Placental epithelial cell (primary cell): ENCODE results near the genes PLPP2, AZU1 and KISS1R.

GRCh38 chr19:291055-292027 lies at the start of gene PLPP2:
PLPP2 (minus strand) TSS chr19:291403.
- CAGE, long polyA plus RNA, result no peak

GRCh38 chr19:295543-296159 lies 4.4 kb upstream of the PLPP2 start:
- CAGE, long polyA plus RNA, result no peak

GRCh38 chr19:334035-334638 lies 10.5 kb downstream of the MIER2 start:
- CAGE, long polyA plus RNA, result no peak

DNA sequence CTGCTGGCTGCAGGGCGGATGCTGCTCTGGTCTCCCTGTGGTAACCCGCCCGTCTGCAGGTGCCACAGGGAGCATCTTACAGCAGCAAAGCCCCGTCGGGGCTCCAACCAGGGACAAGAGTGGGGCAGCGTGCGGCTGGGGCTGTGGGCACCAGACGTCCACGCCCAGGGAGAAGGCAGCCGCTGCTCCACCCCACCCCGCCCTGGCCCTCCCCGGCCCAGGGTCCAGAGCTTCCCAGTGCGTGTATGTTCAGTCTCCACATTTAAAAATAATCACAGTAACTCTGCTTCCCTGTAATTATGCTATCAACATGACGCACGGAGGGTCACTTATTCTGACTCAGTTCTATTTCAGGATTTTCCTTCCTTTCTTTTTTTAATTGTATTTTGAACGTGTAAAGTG lies 16.4 kb upstream of the C2CD4C start:
- CAGE, long polyA plus RNA, result no peak

DNA sequence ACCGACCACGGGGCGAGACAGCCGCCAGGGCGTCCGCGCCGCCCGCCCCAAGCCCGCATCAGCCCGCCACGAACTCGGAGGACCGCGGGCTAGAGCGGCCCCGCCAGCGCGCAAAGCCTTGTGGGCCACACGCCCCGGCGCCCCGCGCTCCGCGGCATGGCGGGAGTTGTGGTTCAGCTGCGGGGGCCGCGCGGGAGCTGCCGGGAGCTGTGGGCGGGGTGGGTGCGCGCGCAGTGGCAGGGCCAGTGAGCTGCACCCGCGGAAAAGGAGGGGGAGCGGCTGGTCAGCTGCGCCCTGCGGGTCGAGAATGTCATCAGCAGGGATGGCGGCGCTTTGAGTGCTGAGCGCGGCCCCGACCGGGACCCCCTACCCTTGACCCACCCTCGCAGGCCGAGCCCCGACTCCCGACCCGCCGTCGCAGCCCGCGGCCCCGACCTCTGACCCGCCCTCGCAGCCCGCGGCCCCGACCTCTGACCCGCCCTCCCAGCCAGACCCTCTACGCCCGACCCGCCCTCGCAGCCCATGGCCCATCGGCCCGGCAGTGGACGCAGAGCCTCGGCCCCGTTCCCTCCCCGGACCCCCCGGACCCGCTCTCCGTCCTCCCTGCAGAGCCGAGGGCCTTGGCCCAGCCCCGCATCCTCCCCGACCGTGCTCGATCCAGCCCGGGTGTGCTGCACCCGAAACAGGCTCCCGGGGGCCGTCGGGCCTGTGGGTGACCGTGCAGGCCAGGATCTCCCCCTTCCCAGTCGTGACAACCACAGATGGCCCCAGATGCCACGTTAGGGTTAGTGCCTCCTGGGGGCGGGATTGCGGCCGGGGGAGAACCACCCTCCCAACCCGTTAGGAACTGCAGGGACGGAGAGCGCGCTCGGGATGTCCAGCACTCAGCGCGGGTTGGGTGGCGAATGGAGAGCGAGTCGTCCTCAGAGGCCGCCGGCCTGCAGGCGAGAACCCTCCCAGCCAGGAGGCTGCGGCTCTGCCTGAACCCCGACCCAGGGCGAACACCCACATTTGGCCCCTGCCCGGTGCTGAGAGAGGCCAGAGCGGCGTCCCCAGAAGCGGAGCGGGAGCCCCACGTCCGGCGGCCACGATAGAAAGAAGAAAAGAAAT lies 7.0 kb upstream of the MADCAM1 start:
- CAGE, long polyA plus RNA, result no peak

- CAGE, long polyA plus RNA, result no peak
Measured at GRCh38 chr19:538480-538978, 5.3 kb upstream of the GZMM start.

GRCh38 chr19:566895-567138 lies 5.6 kb upstream of the BSG start:
- CAGE, long polyA plus RNA, result no peak

GRCh38 chr19:573051-573897 lies 878 bp downstream of the BSG start:
- CAGE, long polyA plus RNA, result no peak

DNA sequence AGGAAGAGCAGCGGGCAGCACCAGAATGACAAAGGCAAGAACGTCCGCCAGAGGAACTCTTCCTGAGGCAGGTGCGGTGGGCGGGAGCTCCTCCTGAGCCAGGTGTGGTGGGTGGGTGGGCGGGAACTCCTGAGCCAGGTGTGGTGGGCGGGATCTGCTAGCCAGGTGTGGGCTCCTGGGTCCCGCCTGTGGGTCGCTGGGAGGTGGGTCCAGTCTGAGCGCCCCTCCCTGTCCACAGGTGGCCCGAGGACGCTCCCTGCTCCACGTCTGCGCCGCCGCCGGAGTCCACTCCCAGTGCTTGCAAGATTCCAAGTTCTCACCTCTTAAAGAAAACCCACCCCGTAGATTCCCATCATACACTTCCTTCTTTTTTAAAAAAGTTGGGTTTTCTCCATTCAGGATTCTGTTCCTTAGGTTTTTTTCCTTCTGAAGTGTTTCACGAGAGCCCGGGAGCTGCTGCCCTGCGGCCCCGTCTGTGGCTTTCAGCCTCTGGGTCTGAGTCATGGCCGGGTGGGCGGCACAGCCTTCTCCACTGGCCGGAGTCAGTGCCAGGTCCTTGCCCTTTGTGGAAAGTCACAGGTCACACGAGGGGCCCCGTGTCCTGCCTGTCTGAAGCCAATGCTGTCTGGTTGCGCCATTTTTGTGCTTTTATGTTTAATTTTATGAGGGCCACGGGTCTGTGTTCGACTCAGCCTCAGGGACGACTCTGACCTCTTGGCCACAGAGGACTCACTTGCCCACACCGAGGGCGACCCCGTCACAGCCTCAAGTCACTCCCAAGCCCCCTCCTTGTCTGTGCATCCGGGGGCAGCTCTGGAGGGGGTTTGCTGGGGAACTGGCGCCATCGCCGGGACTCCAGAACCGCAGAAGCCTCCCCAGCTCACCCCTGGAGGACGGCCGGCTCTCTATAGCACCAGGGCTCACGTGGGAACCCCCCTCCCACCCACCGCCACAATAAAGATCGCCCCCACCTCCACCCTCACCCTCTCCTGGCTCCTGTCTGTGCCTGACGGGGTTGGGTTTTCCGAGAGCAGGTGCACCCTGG lies 6.8 kb upstream of the HCN2 start:
- CAGE, long polyA plus RNA, result no peak

GRCh38 chr19:703552-704007 lies 5.2 kb upstream of the PALM start:
- CAGE, long polyA plus RNA, result no peak

DNA sequence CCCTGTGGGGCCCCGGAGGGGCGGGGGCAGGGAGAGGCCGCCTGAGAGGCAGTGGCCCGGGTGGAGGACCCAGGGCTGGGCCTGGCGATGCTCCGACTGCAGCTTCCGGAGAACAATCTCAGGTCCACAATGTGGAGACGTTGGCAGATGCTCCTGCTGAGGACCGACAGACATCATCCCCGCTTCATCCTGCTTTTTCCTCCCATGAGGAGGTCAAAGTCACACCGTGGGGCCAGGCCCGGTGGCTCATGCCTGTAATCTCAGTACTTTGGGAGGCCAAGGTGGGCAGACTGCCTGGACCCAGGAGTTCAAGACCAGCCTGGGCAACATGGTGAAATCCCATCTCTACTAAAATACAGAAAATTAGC lies 16.2 kb upstream of the PTBP1 start:
- CAGE, long polyA plus RNA, result no peak

DNA sequence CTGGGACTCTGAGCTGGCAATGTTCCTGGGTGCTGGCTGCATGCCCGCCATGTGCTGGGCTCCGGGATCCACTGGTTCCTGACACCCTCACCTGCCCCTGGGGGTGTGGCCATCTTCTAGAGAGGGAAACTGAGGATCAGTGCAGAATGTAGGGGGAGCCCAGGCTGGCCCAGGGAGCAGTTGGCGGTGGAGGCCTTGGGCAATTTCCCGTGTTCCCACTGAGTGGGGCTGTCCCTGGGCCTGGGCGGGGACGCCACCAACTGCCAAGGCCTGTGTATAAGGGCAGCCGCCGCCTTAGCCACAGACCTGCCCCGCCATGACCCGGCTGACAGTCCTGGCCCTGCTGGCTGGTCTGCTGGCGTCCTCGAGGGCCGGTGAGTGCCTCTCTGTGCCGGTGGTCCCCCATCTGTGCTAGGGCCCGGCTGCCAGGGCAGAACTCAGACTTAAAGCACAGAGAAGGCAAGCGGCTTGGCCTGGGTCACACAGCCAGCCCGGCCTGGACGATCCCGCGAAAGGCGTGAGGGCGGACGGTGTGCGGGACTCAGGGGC lies at the start of gene AZU1:
Gene AZU1, plus strand, starts transcription at position 307 of the 549 bp plus-strand sequence.
- CAGE, long polyA plus RNA, result no peak

- CAGE, long polyA plus RNA, result no peak
Measured at GRCh38 chr19:868435-869030, 9.1 kb downstream of the CFD start.

DNA sequence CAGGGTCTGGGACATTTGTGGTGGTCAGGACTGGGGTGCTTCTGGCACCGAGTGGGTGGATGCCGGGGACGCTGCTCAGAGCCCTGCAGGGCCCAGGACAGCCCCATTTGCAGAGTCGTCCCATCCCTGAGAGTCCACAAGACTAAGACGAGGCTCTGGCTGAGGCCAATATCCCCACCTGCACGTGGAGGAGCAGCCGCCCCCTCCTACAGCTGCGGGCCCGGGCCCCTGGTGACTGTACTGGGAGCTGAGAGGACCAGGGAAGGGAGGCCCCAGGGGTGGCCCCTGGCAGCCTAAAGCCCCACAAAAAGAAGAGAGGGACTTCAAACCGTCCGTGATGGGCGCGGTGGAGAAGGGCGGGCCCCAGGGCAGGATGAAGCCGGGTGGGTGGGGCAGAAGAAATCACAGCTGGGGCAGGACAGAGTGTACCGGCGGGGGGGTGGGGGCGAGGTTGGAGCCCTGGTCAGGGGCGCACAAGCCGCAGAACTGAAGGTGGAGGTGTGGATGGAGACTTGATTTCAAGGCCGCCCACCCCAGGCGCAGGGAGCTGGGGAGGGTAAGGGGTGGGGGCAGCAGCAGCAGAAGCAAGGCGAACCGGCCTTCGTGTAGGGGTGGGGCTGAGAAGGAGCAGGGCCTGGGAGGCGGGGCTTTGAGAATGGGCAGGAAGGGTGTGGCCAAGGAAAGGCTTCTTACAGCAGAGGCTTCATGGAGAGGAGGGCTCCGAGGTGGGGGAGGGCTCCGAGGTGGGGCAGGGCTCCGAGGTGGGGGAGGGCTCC lies 12.9 kb downstream of the CFD start:
- CAGE, long polyA plus RNA, result no peak

- CAGE, long polyA plus RNA, result no peak
Measured at GRCh38 chr19:916946-917542, at the start of gene KISS1R. KISS1R (plus strand) TSS chr19:917333.

DNA sequence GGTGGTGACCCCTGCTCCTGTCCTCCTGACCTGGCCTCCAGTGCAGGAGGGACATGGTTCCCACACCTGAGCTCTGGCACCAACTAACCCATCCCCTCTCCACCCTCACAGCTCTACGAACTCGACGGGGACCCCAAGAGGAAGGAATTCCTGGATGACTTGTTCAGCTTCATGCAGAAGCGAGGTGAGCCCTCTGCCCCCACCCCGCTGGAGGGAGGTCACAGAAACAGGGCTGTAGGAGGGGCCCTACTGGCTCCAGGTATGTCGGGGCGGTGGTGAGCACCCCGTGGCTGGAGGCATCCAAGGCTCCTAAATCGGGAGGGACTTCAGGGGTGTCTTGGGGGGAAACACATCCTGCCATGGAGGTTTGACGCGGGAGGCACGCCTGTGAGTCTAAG lies 24.2 kb upstream of the WDR18 start:
- CAGE, long polyA plus RNA, result no peak

DNA sequence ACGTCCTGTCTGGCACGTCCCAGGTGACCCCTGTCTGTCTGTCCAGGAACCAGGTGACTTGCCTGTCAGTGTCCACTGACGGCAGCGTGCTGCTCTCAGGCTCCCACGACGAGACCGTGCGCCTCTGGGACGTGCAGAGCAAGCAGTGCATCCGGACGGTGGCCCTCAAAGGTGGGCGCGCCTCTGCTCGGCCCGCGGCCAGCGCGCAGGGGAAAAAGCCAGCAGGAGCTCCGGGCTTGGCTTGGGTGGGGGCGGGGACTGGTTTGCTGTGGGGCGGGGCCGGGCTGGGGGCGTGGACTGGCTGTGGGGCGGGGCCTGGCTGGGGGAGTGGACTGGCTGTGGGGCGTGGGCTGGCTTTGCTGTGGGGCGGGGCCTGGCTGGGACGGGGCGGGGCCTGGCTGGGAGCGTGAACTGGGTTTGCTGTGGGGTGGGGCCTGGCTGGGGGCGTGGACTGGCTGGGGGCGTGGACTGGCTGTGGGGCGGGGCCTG lies 7.1 kb downstream of the WDR18 start:
- CAGE, long polyA plus RNA, result no peak

- CAGE, long polyA plus RNA, result no peak
Measured at GRCh38 chr19:1010531-1010781, 10.2 kb downstream of the GRIN3B start.

DNA sequence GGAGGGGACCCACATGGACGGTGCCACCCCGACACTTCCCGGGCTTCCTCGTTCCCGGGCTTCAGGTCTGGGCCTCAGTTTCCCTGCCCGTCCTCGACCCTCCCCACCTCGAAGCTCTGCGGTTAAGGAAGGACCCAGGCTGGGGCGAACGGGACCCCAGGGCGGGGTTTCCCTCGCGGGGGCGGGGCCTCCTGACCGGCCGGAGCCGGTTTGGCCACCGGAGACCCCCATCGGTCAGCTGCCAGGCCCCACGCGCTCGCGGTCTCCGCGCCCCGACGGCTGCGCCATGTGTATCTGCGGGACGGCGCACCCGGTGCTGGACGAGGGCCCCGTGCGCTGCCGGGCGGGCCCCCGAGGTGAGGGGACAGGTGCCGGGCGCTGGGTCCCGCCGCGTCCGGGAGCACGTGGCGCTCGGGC lies 4.0 kb downstream of the ARHGAP45 start:
- CAGE, long polyA plus RNA, result no peak

DNA sequence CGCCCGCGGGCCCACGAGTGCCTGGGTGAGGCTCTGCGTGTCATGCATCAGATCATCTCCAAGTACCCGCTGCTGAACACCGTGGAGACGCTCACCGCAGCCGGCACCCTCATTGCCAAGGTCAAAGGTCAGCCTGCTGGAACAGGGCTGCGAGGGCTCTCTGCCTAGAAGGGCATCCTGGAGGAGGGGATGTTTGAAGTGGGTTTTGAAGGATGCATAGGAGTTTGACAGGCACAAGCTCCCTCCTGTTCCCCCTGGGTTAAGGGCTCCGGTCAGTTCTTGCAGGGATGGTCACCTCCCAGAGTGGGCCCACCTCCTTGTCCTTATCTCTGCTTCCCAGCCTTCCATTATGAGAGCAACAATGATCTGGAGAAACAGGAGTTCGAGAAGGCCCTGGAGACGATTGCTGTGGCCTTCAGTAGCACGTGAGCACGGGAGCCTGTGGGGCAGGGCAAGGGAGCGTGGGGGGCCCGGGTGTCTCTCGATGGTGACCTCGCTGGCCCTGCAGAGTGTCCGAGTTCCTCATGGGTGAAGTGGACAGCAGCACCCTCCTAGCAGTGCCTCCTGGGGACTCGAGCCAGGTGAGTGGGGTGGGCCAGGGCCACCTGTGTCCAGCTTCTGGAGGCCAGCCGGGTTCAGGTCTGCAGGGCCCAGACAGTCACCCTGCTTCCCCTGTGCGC lies 6.3 kb downstream of the ARHGAP45 start:
- CAGE, long polyA plus RNA, result no peak